Measurements from ENCODE around the genes MYH4, SCO1 and ZNF18.

GRCh38 chr17:10291682-10292067 lies 81.1 kb downstream of the MYH13 start:
- PRO-cap, 3 experiments, result no peak in any of the 3 experiments
- RAMPAGE, long total RNA, result no peak

- PRO-cap, 3 experiments, result no peak in any of the 3 experiments
- RAMPAGE, long total RNA, result no peak
Observed at GRCh38 chr17:10469398-10469666, at the start of gene MYH4. Gene MYH4, minus strand, starts transcription at chr17:10469559.

DNA sequence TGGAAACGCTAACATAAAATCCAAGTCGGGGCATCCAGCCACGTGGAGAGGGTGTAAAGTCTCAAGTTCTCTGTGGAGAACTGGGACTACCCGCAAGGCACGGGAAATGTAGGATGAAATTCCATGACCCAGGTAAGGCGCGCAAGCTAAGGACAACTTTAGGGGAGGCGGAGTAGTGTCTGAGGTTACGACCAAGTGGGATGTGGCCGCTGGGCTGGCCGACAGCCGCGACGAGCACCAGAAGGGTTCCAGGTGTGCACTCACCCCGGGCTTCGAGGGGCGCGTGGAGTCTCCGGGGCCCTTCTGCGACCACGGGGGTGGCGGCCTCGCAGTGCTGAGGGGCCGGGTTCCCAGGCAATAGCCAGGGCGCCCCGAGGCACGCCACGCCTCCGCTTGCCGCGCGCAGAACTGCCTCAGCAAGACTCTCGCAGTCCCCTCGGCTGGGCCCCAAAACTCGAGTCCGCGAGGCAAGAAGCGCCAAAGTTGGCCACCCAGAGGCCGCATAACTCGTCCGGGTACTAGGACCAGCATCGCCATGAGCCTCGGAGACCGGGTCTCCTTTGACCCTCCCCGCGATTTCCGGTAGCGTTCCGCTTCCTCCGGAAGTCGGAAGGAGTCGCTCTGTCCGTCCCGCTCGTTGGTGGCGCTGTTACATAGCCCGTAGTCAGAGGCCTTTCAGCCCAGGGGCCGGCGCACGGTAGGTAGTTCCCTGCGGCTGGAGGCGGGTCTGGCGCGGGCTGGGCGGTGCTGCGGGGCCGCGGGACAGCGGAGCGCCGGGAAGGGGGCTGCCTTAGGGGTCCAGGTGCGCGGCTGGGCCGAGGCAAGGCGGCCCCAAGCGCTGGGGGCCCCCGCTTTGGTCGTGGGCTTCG lies at the start of gene SCO1:
Gene SCO1, minus strand, starts transcription at position 563 of the 869 bp plus-strand sequence.
- PRO-cap, 3 experiments, result peak in 3 of 3 experiments; most common plus-strand start position 667 of the sequence (in 3); most common minus-strand start position 562 of the sequence (in 3)
- RAMPAGE, long total RNA, result no peak

DNA sequence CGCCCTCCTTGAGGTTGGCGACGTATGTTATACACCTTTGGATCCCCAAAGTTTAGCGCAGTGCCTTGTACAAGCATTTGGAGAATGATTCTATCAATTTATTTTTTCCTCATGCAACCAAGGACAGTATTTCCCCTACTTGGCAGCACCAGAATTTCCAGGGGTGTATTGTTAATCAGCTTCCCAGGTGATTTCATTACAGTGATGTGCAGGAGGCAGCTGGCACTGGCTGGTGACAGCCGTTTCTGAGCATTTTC lies 26.6 kb downstream of the TMEM238L start:
- PRO-cap, 3 experiments, result no peak in any of the 3 experiments
- RAMPAGE, long total RNA, result no peak

DNA sequence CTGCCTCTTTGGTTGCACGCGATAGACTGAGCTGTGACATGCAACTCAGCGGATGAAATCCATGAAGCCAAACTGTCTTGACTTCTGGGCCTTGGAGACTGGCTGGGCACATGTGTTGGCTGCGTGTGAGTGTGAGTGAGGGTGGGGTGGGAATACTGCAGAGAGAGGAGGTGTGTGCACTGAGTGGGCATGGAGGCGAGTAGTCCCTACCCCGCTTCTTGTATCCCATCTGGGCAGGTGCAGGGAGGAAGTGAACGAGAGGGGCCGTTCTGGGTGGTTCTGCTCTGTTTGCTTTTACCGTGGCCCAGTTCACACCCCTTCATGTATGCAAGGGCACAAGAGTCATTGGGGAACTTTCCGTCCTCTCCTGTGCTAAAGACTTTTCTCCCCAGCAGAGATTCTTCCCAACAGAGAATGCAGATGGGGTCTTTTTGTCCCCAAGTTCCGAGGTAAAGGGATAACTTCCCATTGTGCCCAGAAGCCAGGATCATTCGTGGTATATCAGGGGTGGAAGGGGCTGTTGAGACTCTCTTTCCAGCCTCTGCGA lies 970 bp downstream of the TMEM238L start:
- PRO-cap, 3 experiments, result no peak in any of the 3 experiments
- RAMPAGE, long total RNA, result no peak

DNA sequence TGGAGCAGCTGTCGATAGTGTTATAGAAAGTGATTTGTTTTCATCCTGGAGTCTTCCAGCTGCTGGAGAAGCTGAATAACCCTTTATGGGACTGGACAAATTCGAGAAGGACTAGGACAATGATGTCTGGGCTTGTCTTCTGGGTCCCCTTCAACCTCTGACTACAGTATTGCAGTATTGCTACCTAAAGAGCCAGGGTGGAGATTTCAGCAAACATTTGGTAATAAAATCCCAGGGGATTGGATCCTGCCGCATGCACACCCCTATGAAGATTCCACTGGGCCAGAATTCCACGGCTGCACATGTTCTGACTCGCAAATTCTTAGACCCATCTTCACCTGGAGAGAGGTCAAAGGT lies 93.5 kb upstream of the PIRT start:
- PRO-cap, 3 experiments, result no peak in any of the 3 experiments
- RAMPAGE, long total RNA, result no peak

DNA sequence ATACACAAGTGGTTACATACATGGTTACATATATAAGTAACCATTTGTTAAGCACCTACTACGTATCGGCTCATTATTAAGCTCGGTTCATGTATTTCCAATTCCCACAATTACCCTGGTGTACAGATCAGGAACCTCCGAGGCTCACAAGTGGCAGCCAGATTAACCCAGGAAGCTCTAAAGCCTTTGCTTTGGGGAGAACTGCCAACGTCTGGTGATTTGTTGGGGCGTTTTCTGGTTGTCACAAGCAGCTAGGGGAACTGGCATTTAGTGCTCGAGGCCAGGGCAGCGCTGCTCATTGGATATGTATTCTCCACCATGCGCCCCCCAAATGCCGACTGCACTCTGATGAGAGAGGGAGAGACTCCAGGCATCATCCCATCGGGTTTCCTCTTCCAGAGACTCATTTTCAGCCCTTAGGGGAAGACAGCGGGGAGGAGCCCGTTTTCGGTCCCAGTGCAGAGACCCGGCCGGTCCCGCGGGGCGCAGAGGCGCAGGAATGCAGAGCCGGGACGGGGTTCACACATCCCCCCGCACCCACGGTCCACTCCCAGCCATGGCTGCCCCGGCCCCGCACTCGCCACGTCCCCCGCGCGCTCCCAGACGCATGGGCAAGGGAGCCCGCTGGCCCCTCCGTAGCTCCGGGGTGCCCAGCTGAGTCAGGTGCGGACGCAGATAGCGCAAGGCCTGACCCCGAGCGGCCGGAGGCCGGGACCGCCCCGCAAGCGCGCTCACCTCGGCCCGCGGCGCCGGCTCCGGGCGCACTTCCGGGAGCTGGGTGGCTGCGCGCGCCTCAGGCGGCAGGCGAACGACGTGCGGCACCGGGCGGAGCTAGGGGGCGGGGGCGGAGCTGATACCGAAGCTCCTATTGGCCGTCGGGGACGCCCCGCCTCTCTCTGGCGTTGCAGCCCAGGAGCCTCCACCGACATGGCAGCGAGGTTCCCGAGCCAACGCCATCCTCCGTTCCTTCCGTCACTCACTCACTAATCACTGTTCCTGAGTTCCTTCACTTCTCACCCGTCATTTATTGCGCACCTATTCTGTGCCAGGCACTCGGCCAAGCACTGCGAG lies at the start of gene ZNF18:
Gene ZNF18, minus strand, starts transcription at position 780 of the 1,071 bp plus-strand sequence.
- PRO-cap, 3 experiments, result peak in 3 of 3 experiments; most common plus-strand start position 902 of the sequence (in 2); most common minus-strand start position 769 of the sequence (in 3)
- RAMPAGE, long total RNA, result no peak

DNA sequence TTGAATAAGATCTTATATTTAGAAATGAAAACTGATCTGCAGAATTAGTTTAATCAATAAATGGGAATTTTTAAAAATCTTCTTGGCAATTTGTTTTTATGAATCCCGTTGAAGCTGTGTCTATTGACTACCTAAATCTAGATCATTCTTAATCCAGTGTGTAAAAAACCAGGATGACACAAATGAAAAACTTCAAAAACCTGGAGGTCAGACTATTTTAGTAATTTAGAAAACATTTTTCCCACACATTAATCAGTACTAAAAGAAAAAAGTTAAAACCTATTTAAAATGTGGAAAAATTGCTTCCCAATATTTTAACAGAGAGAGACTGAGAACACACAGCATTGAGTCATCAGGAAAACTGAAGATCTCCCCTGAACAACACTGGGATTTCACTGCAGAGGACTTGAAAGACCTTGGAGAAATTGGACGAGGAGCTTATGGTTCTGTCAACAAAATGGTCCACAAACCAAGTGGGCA lies 60.4 kb downstream of the MAP2K4 start:
- PRO-cap, 3 experiments, result no peak in any of the 3 experiments
- RAMPAGE, long total RNA, result no peak

GRCh38 chr17:12406590-12407082 lies 259.1 kb upstream of the MYOCD start:
- PRO-cap, 3 experiments, result no peak in any of the 3 experiments
- RAMPAGE, long total RNA, result no peak

- PRO-cap, 3 experiments, result no peak in any of the 3 experiments
- RAMPAGE, long total RNA, result no peak
Observed at GRCh38 chr17:12622994-12623642, 42.6 kb upstream of the MYOCD start.

DNA sequence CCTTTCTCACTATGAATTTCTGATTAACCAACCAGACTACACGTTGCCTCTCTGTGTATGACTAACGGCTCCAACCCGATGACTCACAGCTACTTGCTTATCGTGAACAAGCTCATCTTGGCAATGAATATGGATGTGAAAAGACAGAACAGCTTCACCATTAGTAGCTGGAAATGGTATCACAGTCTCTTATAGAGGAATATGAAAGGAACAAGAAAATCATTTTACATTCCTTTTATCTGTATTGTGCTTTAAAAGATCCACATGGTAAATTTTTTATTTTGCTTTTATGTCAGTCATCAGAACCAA lies 23.7 kb upstream of the ARHGAP44 start:
- PRO-cap, 3 experiments, result no peak in any of the 3 experiments
- RAMPAGE, long total RNA, result no peak

DNA sequence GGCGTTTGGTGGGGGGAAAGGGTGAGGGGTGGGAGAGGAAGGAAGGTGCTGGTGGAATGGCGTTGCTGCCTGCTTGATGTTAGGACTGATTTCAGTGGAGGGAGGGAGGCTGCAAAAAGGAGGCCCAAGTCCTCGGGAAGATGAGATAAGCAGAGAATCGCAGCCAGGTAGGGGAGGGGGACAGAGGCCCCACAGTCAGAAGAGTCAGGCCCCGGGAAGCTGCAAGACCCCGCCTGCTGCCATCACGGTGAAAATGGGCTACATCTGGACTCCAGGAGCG lies 1.1 kb downstream of the ARHGAP44 start:
- PRO-cap, 3 experiments, result peak in 1 of 3 experiments; most common plus-strand start position 198 of the sequence (in 1)
- RAMPAGE, long total RNA, result no peak

DNA sequence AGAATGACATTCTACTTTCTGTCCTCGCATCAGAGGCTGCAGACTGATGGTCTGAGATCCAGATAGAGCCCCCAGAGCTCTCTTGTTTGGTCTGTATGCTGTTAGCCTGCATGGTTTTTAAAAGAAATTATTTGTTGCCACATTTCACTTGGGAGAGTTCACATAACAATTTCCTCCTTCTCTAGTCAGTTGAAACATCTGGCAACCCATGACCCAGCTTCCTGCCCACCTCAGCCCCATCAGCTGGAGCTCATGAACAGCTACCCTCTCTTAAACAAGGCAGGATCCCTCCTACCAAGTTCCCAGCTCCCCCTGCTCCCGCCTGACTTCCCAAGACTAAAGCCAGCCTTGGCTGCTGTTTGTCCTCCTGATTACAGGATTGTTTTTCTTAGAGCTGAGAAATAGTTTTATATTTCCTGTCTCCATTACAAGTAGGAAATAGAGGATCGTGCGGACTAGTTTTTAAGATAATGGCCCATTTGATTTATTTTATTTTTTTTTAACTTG lies 90.3 kb downstream of the ELAC2 start:
- PRO-cap, 3 experiments, result no peak in any of the 3 experiments
- RAMPAGE, long total RNA, result no peak

GRCh38 chr17:13792283-13792775 lies 190.6 kb upstream of the HS3ST3A1 start:
- PRO-cap, 3 experiments, result no peak in any of the 3 experiments
- RAMPAGE, long total RNA, result no peak

- PRO-cap, 3 experiments, result no peak in any of the 3 experiments
- RAMPAGE, long total RNA, result no peak
Observed at GRCh38 chr17:14197407-14197881, 39.2 kb downstream of the CDRT15 start.

DNA sequence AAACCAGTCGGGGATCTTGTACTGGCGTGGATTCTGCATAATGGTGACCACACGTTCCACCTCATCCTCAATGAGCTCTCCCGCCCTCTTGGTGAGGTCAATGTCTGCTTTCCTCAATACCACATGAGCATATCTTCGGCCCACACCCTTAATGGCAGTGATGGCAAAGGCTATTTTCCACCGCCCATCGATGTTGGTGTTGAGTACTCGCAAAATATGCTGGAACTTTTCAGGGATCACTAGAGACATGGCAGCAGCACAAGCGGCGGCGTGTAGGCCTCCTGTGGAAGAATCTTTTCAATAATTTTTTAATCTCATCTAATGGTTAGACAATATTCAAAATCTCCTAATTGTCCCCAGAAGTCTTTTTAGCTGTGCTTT lies 404.4 kb downstream of the HS3ST3B1 start:
- PRO-cap, 3 experiments, result no peak in any of the 3 experiments
- RAMPAGE, long total RNA, result no peak

- PRO-cap, 3 experiments, result no peak in any of the 3 experiments
- RAMPAGE, long total RNA, result no peak
Observed at GRCh38 chr17:14776716-14777205, 475.9 kb downstream of the HS3ST3B1 start.

DNA sequence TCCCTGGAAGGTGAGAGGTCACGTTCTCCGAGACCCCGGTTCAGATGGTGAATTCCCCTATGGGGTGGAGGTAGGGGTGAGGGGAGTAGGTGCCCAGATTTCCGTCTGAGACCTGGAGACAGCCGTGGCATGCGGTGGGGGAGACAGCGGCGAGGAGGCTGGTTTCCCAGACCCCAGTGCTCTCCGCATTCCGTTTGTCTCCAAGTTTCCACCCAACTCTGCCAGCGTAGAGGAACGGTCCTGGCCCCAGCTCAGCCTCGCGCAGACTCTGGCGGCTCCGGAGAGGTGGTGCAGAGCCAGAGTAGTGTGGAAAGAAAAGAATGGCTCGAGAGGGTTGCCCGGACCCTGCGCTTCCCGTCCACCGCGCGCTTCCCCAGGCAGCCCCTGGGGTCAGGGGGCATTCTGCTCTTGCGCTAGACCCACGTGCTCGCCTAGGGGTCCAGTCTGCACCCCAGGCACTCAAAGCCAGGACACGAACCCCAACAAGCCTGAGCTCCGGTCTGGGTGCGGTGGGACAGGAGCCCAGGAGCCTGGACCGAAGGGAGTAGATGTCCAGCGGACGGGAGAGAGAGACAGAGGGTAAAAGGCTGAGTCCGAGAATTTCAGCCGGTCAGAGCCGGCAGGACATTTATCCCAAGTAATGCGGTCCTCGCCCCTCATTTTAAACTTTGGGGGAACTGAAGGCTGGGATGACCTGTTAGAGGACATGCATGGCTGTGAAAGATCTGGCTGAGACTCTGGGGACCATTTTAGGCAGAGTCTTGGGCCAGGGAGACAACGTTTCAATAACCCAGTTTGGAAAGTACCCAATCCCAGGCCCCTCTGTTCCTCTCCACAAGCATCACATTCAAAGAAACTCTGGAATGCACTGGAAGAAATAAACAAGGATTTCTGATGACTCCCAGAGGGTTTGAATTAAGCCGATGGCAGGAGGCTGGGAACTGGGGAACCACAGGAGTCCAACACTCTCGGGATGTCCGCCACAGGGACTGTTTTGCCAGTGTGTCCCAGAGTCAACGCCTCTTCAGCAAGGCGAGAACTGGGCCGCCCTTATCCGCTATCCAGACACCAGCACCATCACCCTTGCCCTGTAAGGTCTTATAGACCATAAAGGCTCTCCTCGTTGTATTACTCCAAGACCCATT lies 3.6 kb downstream of the PMP22 start:
- PRO-cap, 3 experiments, result no peak in any of the 3 experiments
- RAMPAGE, long total RNA, result no peak

DNA sequence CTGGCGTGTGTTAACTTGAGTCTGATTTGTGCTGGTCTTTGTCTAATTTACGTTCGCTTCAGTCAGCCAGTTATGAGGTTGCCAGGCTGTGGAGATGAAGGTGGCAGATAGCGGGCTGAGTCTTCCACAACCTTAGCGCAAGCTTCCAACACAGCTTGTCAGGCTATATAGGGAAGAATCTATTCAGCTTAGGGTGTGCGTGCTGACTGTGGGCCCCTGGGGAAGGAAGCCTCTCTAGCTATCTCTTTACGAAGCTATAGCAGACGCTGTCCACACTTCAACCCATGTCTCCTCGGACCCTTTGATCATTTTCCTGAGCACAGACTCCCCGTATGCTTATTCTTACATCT lies 9.8 kb upstream of the TEKT3 start:
- PRO-cap, 3 experiments, result no peak in any of the 3 experiments
- RAMPAGE, long total RNA, result no peak

GRCh38 chr17:15431740-15432207 lies 35.6 kb downstream of the CDRT4 start:
- PRO-cap, 3 experiments, result no peak in any of the 3 experiments
- RAMPAGE, long total RNA, result no peak

Measured in cerebellum (tissue), 5 donors.